Cerebral cortex (tissue), 2 donors: ENCODE results near the gene HNF4A.

- PRO-cap, 2 experiments = no peak in any of the 2 experiments
Observed at GRCh38 chr20:41003024-41004164, 25.2 kb upstream of the TOP1 start.

GRCh38 chr20:41092324-41092855 is 45.0 kb upstream of the PLCG1 start:
- PRO-cap, 2 experiments = no peak in any of the 2 experiments

- PRO-cap, 2 experiments = no peak in any of the 2 experiments
Observed at GRCh38 chr20:41095220-41096090, 41.9 kb upstream of the PLCG1 start.

DNA sequence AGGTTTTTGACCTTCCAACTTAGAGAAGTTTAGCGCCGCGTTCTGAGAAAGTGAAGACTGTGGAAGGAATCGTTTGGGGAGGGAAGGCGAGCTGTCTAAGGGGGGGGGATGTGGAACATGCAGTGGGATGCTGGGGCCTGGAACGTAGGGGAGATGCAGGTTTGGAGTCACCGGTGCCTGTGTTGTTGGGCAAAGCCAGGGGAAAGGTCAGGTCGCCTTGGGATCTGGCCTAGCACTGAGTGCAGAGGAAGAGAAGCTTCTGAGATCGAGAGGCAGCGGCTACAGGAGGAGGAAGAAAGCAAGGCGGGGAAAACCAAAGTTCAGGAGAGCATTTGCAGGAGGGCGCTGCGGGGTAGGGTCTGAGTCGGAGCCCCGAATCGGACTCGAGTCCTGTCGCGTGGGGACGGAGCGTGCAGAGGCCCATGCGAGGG is 1.1 kb upstream of the PLCG1 start:
- PRO-cap, 2 experiments = no peak in any of the 2 experiments

DNA sequence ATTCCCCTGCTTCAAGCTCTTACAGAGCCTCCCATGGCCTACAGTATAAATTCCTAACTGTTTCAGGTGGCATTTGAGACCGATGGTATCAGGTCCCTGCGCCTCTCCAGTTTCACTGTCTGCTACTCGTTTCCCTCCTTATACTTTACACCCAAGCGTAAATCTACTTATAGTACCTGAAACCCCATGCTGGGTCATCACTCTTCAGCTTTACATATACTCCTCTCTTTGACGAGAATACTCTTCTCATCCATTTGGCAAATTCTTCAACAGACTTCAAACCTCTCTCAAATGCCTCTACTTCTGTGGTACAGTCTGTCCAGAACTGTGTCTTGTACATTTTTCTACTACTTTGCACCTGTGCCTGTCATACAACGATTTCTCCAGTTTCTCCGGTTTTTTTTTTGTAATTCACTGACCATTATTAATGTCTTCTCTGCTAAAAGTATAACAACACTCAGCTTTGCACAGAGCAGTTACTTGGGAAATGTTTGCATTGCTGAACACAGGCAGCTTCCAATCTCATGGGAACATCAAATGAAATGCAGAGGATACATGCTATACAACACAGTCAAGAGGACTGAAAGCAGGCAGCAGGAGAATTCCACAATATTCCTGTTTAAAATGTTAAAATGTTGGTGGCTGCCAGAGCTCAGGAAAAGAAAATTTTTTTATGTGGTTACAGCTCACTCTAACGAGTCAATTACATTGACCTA is 69.4 kb downstream of the ZHX3 start:
- PRO-cap, 2 experiments = no peak in any of the 2 experiments

DNA sequence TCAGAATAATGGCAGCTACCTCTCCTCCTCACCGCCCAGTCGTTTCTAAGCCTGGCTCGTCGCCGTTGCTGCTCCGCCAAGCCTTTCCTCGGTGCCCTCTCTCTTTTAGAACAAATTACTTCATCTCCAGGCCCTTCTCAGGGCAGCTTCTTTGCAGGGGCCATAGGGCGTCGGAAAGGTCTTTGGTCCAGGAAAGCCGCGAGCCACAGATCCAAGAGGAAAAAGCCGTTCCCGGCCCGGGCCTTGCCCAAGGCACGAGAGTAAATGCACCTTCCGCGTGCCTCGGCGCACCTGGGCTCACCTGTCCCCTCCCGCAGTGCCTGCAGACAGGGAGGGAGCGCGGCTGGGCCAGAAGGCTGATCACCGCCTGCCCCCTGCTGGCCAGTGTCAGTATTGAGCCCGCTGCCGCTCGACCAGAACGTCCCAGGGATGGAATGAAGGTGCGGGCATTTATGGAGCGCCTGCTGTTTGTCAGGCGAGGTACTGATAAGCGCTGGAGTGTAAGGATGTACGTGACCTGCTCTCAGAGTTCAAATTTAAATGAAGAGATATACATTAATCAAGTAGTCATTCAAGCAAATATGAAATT is 727 bp upstream of the LPIN3 start:
- PRO-cap, 2 experiments = no peak in any of the 2 experiments

DNA sequence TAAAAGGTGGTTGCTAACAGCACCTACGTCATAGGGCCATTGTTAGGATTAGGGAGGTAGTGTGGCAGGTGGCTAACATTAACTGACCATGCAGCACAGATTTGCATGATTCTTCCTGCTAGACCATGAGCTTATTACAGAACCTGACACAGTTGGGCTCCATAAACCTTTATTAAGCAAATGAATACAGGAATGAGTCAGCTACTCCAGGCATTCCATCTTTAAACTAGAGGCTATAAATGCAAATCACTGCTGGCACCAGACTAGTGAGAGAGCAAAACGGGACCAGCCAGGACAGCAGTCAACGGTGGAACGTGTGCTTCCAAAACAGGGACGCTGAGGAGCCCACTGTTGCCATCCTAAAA is 440.1 kb downstream of the PTPRT start:
- PRO-cap, 2 experiments = no peak in any of the 2 experiments

DNA sequence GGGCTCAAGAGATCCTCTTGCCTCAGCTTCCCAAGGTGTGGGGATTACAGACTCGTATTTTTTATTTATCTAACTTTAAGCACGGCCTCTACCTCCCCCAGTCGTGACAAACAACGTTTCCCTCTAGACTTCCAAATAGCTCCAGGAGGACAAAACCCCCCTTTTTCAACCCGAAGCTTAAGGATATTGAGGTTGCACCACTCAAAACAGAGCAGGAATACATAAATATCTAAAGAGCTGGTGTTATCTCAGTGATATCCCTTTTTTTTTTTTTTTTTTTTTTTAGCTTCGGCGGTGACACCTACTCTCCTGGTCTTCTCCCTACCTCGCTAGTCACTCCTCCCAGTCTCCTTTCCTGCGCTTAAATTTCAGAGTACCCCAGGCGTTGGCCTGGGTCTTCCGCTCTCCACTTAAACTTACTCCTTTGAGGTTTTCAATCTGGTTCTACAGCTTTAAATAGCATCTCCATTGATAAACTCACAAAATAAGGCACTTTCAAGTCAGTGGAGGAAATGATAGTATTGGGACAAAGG is 1.0 kb upstream of the SRSF6 start:
- PRO-cap, 2 experiments = no peak in any of the 2 experiments

- PRO-cap, 2 experiments = no peak in any of the 2 experiments
Observed at GRCh38 chr20:43463030-43464035, 5.6 kb downstream of the SRSF6 start.

DNA sequence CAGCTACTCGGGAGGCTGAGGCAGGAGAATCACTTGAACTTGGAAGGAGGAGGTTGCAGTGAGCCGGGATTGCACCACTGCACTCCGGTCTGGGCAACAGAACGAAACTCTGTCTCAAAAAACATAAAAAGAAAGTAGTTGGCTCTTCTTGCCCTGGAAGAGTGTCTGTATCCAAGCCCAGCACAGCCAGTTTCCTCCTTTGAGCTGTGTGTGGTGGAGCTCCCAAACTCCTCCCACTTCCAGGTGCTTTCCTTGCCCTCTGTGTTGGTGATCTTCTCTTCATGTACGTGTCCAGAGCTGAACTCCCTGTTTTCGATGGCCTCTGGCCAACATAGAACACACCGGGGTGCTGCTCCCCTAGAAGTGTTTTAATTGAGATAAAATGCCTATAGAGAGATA is 16.7 kb upstream of the SGK2 start:
- PRO-cap, 2 experiments = no peak in any of the 2 experiments

GRCh38 chr20:43565043-43565576 is 6.3 kb downstream of the SGK2 start:
- PRO-cap, 2 experiments = peak in 1 of 2 experiments; most common plus-strand start chr20:43565224 (in 1); most common minus-strand start chr20:43565114 (in 1)

GRCh38 chr20:44089824-44090318 is 97.1 kb downstream of the JPH2 start:
- PRO-cap, 2 experiments = no peak in any of the 2 experiments

DNA sequence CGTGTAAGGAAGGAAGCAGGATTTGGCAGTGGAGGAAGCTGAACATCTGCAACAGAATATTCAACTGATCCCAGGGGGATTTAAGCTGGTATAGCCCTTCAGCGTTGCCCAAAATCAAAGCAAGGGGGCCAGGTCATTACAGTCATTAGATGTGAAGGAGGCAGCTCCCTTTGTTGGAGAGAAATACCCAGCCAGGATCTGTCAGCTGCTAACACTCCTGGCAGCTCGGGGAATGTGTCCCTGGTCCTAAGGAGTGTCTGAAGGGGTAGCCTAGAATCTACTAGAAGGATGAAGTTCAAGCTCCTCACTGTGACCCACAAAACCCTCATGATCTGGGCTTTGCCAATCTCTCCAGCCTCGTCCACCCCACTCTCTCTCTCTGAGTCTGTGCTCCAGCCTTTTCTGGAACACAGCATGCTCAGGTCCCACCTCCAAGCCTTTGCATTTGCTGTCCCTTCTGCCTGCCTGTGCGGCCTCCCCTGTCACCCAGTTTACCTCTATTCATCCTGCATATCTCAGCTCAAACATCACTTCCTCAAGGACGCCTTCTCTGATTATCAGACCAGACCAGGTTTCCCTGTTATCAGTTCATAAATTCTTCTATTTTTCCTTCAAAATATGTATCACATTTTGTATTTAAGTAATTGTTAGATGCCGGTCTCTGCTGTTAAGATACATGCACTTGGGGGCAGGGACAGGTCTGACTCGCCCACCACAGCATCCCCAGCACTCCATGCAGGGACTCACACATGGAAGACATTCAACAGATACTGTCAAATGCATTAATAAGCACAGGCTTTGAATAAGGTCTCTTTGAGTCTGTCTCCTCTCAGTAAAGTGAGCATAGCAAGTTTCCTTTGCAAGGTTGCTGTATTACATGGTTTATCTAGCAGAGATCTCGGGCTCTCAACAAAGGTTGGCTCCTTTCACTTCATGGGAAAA is 15.5 kb downstream of the JPH2 start:
- PRO-cap, 2 experiments = no peak in any of the 2 experiments

DNA sequence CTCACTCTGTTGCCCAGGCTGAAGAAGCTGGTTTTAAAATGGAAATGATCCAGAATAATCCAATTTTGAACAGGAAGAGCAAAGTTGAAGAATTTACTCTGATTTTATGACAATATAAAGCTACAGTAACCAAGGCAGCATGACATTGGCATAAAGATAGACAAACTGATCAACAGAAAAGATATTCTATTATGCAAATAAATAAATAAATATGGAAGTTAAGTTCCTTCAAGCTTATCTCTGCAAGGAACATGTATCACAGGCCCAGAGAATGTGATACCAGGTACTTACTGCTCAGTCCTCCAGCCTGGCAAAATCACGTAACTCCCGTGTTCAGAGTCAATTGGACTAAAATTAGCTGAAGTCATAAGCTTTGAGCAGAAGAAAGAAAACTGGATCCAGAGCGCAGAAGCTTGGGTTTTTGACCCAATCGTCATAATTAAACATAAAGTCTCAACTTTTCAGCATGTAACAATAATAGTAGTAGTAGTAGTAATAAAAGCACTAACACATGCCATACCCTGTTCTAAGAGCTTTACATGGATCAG is 8.3 kb downstream of the JPH2 start:
- PRO-cap, 2 experiments = no peak in any of the 2 experiments

DNA sequence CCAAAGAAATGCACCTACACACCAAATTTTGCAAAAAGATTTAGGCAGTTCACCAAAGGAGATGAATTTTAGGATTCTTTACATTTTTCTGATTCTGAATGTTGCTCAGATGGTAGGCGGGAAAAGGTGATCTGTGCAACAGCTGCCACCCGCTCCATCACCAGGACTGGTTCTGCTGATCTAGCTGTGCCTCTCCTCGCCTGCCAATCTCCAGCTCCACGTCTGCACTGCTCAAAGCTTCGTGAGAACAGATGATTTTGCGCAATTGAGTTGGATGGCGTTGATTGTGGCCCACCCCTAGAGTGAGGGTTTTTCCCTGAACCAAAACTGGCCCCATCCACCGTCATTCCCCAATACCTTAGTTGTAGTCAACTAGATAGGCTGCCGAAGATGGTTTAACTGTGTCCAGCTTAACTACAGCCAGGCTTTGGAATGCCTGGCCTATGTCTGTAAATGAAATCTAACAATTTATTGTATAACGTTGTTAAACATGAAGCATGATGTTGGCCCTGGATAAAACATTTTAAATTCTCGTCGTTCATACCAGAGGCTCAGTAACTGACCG is 1.1 kb upstream of the OSER1 start:
- PRO-cap, 2 experiments = peak in 1 of 2 experiments; most common plus-strand start position 206 of the sequence (in 1); most common minus-strand start position 174 of the sequence (in 1)

DNA sequence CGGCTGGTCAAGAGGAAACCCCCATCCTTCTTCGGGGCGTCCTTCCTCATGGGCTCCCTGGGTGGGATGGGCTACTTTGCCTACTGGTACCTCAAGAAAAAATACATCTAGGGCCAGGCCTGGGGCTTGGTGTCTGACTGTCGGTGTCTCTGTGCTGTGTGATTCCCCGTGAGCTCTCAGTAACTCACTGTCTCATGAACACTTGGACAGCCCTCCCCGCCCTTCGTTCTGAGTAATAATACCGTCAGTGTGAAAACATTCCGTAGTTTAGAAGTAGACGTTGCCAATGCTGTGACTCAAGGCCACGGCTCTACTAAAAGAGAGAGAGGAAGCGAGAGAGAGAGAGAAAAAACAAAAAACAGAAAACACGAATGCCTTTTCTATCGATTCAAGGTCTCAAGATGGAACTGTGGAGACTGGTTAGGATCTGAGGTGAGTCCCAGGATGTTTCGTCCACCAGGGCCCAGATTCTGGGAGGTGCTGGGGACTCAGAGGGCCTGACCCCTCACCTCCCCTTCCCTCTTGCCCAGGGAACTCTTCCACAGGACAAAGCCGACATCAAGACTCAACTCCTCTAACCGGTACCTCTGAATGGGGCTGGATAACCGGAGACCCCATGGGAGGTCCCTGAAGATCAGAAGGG is 31.7 kb downstream of the FITM2 start:
- PRO-cap, 2 experiments = no peak in any of the 2 experiments

DNA sequence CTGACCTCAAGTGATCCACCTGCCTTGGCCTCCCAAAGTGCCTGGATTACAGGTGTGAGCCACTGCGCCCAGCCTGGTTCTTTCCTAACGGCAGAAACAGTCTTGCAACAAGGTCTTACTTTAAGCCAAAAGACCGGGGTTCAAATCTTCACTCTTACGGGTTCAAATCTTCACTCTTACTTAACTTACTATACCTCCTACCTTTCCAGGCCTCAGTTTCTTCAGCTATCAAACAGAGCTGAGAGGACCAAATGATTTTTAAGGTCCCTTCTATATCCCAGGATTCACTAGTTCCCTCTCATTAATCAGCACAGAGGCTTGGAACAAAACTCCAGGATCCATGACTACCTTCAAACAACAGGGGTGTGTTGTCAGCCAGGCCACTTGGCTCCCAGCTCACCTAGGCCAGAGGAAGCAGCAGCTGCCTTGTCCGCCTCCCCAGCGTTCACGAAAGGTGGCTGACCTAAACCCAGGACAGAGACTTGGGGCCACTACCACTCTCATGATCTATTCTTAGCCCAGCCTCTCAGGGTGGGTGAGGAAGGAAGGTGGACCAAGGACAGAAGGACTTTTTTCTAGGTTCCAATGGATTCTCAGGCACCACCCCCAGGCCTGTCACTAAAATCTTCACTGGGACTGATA is 1.5 kb downstream of the FITM2 start:
- PRO-cap, 2 experiments = no peak in any of the 2 experiments

- PRO-cap, 2 experiments = no peak in any of the 2 experiments
Observed at GRCh38 chr20:44354669-44355887, at the start of gene HNF4A. HNF4A (plus strand) TSS chr20:44355699.

- PRO-cap, 2 experiments = no peak in any of the 2 experiments
Observed at GRCh38 chr20:44401451-44402031, 46.0 kb downstream of the HNF4A start.

- PRO-cap, 2 experiments = peak in 1 of 2 experiments; most common plus-strand start chr20:44572725 (in 1); most common minus-strand start chr20:44573121 (in 1)
Observed at GRCh38 chr20:44572492-44573416, 9.6 kb upstream of the PKIG start.